Mesenchymal stem cell of Wharton's jelly (primary cell): ENCODE measurements around the genes USP53, TNIP3, BLTP1 and IL21.

- CAGE, long polyA plus RNA: no peak
Observed at GRCh38 chr4:119033137-119033867, 102.3 kb upstream of the MYOZ2 start.

GRCh38 chr4:119040676-119041213 lies 94.9 kb upstream of the MYOZ2 start:
- CAGE, long polyA plus RNA: no peak

- CAGE, long polyA plus RNA: no peak
Observed at GRCh38 chr4:119206136-119206594, 6.3 kb upstream of the USP53 start.

GRCh38 chr4:119211739-119212920 lies at the start of gene USP53:
TSS of gene USP53 (plus strand) at chr4:119212713.
- CAGE, long polyA plus RNA: no peak

GRCh38 chr4:119233754-119234108 lies 21.2 kb downstream of the USP53 start:
- CAGE, long polyA plus RNA: no peak

GRCh38 chr4:119279405-119280209 lies 20.8 kb downstream of the C4orf3 start:
- CAGE, long polyA plus RNA: no peak

DNA sequence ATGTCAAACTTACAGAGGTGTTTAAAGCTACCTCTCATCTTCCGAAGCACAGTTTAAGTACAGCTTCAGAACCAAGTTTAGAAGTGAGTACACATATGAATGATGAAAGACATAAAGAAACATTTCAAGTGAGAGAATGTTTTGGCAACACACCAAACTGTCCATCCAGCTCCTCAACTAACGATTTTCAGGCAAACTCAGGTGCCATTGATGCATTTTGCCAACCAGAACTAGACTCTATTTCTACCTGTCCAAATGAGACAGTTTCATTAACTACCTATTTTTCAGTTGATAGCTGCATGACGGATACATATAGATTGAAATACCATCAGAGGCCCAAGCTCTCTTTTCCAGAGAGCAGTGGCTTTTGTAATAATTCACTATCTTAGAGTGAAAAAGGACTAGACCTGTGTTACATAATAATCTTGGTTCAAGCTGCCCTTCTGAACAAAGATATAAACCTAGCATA lies 7.6 kb downstream of the C4orf3 start:
- CAGE, long polyA plus RNA: no peak

GRCh38 chr4:119298087-119298797 lies 2.2 kb downstream of the C4orf3 start:
- CAGE, long polyA plus RNA: no peak

DNA sequence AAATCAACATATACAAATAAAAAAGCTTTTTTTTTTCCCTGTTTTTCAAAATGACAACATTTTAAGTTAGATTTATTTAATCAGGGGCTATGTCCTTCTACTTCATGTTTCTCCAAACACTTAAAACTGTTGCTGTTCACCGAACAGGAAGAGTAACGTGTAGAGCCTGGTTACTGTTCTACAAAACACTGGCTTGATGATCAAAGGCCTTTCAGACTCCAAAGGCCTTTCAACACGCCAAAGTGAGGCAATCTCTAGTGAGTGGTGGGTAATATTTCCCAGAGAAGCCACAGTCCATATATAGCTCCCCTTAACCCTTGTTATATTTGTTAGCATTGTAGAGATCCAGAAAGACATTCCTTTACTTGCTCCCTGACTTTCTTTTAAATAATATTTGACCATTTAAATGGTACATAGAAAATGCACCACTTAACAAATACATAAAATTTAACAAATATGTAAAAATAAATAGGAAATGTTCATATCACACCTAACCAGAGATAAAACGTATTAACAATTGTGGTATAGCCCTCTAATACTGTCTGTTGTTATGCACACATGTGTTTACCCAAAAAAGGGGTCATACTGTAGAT lies 49.4 kb upstream of the FABP2 start:
- CAGE, long polyA plus RNA: no peak

DNA sequence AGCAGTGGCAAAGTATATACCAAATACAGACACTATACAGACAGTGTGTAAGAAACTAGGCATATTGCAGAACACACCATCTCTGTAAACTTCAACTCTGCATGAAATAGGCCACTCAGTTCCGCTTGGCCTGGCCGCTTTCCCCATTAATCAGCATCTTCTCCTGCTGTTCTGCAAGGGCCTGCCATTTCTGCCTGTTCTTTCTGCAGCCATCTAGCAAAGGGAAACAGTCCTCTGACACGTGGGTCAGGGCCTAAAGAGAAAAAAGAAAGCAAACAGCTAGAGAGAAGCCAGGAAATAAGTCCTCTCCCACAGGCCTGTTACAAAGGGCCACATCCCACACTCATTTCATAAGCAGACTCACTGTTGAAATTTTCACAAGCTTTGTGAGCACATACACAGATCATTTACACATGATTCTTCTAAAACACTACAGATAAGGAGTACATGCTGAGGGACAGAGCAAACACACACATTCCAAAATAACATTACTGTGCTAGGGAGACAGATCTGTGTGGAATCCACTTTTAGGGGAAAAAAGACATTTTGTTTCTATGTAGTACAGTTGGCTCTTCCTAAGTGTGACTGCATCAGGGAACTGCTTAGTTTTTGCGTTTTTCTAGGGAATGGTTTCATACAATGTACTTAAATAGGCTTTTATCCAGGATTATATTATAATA lies 130.0 kb downstream of the PDE5A start:
- CAGE, long polyA plus RNA: no peak

- CAGE, long polyA plus RNA: no peak
Observed at GRCh38 chr4:120721845-120722124, 200.7 kb downstream of the PRDM5 start.

- CAGE, long polyA plus RNA: no peak
Observed at GRCh38 chr4:121077392-121078093, 5.2 kb upstream of the NDNF start.

DNA sequence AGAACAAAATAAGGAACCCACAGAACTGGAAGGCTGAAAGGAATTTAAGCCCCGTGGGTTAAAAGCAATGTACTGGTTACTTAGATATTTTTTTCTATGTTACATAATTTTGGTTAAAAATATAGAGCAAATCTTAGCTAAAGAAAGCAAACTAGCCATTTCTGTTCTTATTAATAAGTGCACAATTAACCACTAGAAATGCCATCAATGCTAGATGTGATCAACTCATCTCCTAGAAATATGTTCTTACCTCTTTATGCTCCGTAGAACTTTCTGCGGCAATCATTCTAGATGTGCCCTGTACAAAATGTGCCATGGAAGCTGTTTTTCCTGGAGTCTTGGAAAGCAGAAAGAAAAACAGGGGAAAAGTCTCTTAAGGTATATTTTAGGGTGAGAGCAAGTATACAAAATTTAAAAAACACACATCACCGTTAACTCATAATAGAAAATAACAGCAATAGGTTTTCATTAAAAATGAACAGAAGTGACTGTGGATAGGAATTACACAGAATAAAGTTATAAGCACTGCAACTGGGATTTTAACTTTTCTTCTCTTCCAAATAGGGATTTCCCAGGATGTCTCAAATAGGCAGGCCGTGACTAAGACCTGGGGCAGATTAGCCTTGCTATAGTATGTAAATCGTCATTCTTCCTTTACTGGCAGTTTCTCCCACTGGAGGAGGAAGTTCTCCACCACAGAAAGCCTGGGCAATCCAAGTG lies at the start of gene TNIP3:
TNIP3 (minus strand) TSS at position 512 of the 720 bp plus-strand sequence.
- CAGE, long polyA plus RNA: no peak

DNA sequence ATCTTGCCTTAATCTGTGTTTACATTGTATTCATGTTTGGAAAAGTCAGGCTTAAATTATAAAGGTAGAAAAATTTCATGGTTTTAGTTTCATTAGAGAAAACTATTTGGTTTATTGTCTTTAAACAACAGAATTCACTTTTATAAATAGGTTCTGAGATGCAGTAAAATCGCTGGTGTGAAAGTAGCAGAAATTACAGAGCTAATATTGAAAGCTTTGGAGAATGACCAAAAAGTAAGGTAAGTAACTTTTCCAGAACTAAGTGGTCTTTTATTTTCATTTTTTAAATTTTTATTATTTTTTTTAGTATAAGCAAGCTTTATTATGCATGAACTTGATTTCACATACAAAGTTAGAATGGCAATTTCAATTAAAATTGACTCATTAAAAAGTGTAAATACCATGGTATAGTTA lies 10.3 kb downstream of the EXOSC9 start:
- CAGE, long polyA plus RNA: no peak

DNA sequence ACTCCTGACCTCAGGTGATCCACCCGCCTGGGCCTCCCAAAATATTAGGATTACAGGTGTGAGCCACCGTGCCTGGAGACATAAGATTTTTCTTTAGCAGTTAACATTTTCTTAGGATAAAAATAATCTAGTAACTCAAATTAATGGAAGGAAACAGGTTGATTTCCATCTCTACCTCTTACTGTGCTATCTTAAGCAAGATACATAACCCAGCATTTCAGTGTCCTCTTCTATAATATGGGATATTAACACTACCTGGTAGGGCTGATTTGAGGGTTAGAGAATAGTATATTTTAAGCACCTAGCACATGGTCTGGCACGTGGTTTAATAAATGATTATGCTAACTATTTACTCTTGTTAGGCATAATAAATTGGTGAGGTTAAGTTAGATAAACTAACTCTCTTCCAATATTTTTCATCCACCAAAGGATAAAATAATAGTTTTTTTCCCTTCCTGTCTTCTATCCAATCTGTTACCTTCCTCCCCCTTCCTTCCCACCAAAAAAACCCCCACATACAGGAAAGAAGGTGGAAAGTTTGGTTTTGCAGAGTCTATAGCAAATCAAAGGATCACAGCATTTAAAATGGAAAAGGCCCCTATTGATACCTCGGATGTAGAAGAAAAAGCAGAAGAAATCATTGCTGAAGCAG lies 10.8 kb downstream of the CCNA2 start:
- CAGE, long polyA plus RNA: no peak

- CAGE, long polyA plus RNA: no peak
Observed at GRCh38 chr4:121950736-121951872, 756 bp downstream of the TRPC3 start.

- CAGE, long polyA plus RNA: no peak
Observed at GRCh38 chr4:122152149-122153165, at the start of gene BLTP1. TSS of gene BLTP1 (plus strand) at chr4:122152331.

GRCh38 chr4:122153166-122153447 lies 976 bp downstream of the BLTP1 start:
- CAGE, long polyA plus RNA: no peak

- CAGE, long polyA plus RNA: no peak
Observed at GRCh38 chr4:122620960-122621312, at the start of gene IL21. TSS of gene IL21 (minus strand) at chr4:122621066.

DNA sequence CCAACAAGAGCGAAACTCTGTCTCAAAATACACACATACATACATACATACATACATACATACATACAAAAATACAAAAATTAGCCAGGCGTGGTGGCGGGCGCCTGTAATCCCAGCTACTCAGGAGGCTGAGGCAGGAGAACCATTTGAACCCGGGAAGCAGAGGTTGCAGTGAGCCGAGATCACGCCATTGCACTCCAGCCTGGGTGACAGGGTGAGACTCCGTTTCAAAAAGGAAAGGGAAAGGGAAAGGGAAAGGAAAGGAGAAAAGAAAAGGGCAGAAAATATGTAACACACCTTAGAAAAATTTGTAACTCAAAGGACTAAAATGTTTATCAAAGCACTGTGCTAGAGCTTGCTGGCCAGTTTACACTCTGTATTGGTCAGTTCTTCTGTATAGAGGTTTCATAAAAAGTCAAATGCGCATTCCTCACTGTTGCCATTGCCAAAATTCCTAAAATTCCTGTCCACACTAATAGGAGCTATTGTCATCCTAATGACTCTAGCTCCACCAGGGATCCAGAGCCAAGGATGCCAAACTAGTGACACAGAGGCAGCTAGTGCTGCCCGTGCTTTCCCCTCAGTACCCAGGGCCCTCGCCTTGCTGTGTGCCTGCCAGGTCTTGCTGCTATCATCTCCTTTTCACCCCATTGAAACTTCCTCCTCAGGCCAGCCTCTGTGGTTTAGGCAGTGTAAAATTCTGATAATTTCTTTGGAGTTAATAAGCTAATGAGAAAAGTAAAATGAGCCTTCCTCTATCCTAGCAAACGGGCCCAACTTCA lies 43.4 kb upstream of the FGF2 start:
- CAGE, long polyA plus RNA: no peak